ENCODE data around the genes TMEM50A and PDIK1L.

DNA sequence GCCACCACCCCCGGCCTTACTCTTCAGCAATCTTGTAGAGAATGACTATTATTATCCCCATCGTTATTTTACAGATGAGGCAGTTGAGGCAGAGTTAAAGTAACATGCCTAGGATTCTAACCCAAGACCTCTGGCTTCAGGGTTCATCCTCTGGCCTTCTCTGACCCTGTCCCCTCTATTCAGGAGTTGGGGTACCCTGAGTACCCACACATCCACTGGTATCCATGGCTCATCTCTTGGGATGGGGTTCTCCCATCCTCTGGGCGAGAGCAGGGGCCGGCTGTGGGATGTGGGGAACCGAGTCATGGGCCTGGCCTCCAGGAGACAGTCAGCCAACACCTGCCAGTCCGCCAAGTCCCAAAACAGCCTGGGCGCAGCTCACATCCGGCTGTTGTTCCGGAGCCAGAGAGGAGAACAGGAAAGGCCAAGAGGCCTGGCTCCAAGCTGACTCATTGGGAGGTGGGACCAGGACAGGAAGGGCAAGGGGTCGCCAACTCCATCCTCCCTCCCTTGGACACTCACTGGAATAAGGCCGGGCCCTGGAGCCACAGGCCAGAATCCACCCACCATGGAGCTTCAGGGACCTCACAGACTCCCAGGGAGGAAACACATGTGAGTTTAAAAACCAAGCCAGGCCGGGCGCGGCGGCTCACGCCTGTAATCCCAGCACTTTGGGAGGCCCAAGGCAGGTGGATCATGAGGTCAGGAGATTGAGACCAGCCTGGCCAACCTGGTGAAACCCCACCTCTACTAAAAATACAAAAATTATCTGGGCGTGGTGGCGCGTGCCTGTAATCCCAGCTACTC, 25.2 kb upstream of the CLIC4 start:
- PRO-cap, result no peak
- RRBS, result 57% methylated on average over 1 of the region's 19 CpGs

DNA sequence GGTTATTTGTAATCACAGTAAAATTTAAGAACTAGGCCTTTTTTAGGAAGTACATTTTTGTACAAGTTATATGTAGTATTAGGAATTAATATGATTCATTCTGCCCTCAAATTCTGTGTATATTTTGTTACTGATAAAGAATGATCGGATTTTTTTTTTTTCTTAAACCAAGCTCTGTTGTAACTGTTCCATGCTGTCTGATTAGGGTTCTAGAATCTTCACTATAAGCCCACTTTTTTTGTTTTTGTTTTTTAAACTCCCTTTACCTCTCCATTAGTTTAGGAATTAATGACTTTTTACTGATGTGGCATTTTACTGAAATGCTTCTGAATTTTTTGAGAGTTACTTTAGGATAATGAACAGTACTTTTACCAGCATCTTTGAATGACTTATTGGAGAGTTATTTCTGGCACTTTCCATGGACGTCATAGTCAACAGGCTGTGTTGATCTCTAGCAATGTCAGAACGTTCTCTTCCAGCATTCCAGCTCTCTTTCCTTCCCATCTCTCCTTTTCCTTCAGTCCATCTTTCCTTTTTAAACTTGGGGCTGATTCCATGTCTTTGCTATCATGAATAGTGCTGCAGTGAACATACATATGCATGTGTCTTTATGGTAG, 48.4 kb downstream of the CLIC4 start:
- PRO-cap, result no peak
- RRBS, result no CpG with 5 or more reads among the region's 3 CpGs

GRCh38 chr1:24893529-24893983, 36.5 kb downstream of the RUNX3 start:
- PRO-cap, result no peak
- RRBS, result no CpG with 5 or more reads among the region's 8 CpGs

DNA sequence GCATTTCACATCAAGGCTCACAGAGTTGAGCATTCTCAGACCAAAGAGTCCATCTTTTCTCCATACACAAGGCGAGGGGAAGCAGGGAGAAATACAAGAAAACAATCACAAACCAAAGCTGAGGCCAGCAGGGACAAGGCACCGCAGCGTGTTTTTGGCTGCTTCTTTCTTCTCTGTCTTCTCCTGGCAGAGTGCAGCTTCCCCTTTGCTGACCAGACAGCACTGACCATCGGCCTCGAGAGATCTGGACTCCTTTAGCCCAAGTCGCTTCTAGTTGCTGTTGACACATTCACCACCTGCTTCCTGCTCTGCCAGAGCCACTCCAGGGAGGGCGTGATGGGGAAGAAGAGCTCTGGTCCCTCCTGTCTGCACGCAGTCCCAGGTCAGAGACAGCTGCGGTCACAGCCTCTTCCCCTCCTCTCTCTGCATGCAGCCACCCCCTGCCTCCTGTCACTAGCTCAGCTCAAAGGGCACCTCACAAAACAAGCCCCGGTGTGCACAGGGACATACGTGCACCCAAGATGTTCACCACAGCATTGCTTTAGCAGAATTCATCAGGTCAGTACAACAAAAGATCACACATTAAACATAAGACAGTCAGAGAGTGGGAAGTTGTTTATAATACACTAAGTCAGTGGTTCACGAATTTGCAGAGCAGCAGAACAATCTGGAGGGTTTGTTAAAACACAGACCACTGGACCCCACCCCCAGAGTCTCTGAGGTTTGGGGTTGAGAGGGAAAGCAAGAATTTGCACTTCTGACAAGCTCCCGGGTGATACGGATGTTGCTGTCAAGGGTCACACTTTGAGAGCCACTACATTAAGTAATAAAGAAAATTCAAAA, 132.9 kb downstream of the SYF2 start:
- PRO-cap, result no peak
- RRBS, result no CpG with 5 or more reads among the region's 14 CpGs

GRCh38 chr1:25244702-25245138, 2.5 kb downstream of the RSRP1 start:
- PRO-cap, result no peak
- RRBS, result no CpG with 5 or more reads among the region's 5 CpGs

DNA sequence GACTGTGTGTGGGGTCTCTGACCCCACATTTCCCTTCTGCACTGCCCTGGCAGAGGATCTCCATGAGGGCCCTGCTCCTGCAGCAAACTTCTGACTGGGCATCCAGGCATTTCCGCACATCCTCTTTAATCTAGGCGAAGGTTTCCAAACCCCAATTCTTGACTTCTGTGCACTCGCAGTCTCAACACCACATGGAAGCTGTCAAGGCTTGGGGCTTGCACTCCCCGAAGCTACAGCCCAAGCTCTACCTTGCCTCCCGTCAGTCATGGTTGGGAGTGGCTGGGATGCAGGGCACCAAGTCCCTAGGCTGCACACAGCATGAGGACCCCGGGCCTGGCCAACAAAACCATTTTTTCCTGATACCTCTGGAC, 8.1 kb upstream of the RHD start:
- PRO-cap, result no peak
- RRBS, result no CpG with 5 or more reads among the region's 6 CpGs

GRCh38 chr1:25334578-25334849, 3.6 kb upstream of the TMEM50A start:
- PRO-cap, result no peak
- RRBS, result no CpG with 5 or more reads among the region's 4 CpGs

DNA sequence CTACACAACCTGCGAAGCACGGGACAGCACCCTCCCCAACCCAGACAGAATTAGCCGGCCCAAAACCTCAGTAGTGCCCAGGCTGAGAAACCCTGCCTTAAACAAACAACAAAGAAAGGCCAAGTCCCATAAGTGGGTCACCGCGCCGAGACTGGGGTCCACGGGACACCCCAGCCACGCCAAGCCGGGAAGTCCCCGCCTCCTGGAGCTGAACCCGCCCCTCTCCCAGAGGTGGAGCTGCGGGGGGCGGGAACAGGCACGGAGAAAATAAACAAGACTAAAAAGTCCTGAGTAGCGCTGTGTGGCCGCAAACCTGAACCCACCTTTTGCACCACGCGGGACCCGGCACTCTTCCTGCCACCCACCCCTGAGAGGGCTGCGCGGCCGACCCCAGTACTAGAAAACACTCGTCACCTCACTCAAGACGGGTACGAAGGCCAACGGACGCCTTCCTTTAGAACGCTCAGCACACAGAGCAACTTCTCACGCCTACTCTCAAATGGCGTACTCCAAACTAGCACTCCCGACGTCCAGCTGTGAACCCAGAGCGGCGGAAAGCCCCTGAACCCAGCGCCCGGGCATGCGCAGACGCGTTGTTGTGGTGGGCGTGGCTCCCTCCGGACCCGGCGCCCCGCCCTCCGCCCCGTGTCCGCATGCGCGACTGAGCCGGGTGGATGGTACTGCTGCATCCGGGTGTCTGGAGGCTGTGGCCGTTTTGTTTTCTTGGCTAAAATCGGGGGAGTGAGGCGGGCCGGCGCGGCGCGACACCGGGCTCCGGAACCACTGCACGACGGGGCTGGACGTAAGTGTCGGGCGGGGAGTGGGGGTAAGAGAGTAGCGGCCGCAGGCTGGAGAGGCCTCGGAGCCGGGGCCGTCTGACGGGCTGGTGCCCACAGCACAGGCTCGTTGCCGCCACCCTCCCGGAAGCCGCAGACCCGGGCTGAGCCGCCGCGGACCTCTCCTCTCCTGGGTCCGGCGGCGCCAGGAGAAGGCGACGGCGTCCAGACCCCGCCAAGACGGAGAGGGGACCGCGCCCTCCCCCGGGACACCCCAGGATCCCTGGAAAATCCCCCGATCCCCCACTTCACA, at the start of gene TMEM50A:
Gene TMEM50A, plus strand, starts transcription at position 680 of the 1,089 bp plus-strand sequence.
- PRO-cap, result bidirectional peak, plus-strand start at position 680 of the sequence, minus-strand start at position 436 of the sequence; bidirectional peak, plus-strand start at position 806 of the sequence, minus-strand start at position 929 of the sequence
- RRBS, result under 1% methylated on average over 32 of the region's 92 CpGs

DNA sequence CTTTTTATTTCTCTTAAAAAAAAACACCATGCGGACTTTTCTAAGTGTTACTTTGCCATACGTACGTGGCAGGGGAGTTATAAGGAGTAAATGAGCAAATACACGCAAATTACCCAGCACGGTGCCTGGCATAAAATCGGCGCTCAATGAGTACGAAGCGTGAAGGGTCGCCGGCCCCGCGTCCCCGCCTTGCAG, 973 bp upstream of the MACO1 start:
- PRO-cap, result no peak
- RRBS, result no CpG with 5 or more reads among the region's 14 CpGs

DNA sequence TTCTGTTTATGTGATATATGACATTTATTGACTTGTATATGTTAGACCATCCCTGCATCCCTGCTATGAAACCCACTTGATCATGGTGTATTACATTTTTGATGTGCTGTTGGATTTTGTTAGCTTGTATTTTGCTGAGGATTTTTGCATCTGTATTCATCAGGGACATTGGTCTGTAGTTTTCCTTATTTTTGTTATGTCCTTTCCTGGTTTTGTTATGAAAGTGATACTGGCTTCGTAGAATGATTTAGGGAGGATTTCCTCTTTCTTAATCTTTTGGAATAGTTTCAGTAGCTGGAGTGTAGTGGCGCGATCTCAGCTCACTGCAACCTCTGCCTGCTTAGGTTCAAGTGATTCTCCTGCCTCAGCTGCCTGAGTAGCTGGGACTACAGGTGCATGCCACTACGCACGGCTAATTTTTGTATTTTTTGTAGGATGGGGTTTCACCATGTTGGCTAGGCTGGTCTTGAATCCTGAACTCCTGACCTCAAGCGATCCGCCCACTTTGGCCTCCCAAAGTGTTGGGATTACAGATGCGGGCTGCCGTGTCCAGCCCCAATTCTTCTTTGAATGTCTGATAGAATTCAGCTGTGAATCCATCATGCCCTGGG, 15.0 kb downstream of the MAN1C1 start:
- PRO-cap, result no peak
- RRBS, result no CpG with 5 or more reads among the region's 9 CpGs

GRCh38 chr1:25777944-25778622, 21.9 kb upstream of the SELENON start:
- PRO-cap, result no peak
- RRBS, result 63% methylated on average over 4 of the region's 20 CpGs

DNA sequence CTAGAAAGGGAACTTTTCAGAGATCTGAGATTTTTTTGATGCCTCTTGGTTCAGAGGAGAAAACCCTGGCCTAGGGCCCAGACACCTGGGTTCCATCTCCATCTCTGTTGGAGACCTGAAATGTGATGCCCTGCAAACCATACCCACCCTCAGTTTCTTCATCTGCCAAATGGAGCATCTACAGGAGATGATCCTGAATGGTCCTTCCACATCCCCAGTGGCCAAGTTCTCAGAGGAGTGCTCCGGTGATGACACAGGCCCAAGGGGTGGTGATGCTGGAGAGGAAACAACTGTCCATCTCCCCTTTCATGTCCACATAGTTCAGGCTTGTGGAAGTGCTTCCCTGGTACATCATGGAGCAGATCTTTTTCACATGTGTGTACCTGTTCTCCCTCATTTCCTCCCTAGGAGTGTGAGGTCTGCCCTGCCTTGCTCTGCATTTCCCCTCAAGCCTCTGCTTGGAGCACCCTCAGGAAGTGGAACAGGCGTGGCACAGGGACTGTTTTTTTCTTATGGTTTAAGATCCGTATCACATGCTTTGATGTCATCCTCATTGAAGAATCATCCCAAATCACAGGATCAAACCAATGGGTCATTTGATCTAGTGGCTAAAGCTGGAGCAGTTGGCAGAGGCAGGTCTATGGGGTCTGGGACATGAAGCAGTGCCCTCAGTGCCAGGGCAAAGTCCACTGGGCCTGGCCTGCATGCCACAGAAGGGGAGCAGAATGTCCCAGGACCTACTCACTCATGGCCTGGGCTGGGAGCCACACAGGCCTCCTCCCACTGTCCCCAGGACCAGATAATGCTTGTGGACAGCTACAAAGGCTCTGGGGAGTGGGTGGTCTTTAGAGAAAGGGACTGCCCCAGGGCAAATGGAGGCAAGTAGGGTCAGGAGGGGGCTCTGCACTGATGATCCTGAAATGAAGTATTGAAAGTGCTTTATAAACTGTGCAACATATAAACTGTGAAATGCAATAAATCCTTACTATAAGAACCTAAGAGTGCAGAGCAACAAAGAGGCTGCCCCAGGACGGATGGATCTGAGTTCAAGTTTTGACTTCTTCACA, 8.2 kb upstream of the TRIM63 start:
- PRO-cap, result no peak
- RRBS, result no CpG with 5 or more reads among the region's 4 CpGs

- PRO-cap, result bidirectional peak, plus-strand start at chr1:26111828, minus-strand start at chr1:26111542
- RRBS, result under 1% methylated on average over 23 of the region's 68 CpGs
Measured at GRCh38 chr1:26111476-26111969, at the start of gene PDIK1L. TSS of gene PDIK1L (plus strand) at chr1:26111824.

- PRO-cap, result no peak
- RRBS, result no CpG with 5 or more reads among the region's 12 CpGs
Measured at GRCh38 chr1:26154632-26155285, 4.1 kb upstream of the FAM110D start.

GRCh38 chr1:26282962-26283348, 3.1 kb downstream of the SH3BGRL3 start:
- PRO-cap, result no peak
- RRBS, result no CpG with 5 or more reads among the region's 4 CpGs

GRCh38 chr1:26306038-26306502, 366 bp downstream of the UBXN11 start:
- PRO-cap, result bidirectional peak, plus-strand start at chr1:26306381, minus-strand start at chr1:26306383; bidirectional peak, plus-strand start at chr1:26306411, minus-strand start at chr1:26306444
- RRBS, result no CpG with 5 or more reads among the region's 18 CpGs

GRCh38 chr1:26307406-26308226, 1.2 kb upstream of the UBXN11 start:
- PRO-cap, result no peak
- RRBS, result no CpG with 5 or more reads among the region's 21 CpGs

GRCh38 chr1:26308227-26308675, 1.8 kb upstream of the UBXN11 start:
- PRO-cap, result no peak
- RRBS, result no CpG with 5 or more reads among the region's 5 CpGs

- PRO-cap, result bidirectional peak, plus-strand start at chr1:26336021, minus-strand start at chr1:26336024; bidirectional peak, plus-strand start at chr1:26336610, minus-strand start at chr1:26336431
- RRBS, result 15% methylated on average over 24 of the region's 85 CpGs
Measured at GRCh38 chr1:26335900-26337035, 17.7 kb downstream of the CRYBG2 start.

DNA sequence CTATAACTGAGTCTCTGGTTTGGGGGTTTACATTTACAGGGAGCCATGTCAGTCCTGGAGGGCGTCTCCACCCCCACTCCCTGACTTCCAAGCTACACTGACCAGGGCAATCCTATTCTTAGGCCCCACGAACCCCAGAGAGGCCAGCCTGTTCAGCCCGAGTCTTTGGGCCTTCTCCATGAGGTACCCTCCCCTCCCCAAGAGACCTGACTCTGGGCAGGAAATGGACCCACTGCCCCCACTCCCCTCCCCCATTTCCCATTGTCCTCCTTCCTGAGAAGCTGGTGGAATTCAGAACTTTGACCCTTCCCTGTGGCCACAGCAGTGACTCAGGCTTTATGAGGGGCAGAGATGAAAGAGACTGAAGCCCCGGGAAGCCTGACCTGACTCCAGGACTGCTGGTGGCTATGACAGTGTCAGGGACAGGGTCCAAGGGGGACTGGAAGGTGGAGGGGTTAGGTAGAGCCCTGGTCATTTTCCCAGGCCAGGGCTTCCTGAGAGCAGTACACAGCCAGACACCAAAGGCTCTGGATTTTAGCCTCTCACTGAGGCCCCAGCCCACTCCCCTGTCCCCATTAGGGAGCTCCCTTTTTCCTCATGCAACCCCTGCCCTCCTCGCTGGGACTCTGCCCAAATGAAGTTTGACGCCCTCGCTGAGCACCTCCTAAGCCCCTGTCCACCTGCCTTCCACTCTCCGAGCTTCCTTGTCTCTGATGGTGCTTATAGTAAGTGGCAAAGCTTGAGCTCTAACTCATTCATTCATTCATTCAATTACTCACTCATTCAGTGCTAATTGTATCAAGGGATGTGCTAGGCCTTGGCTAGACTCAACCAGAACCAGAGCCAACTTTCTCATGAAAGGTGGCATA, 3.1 kb downstream of the CRYBG2 start:
- PRO-cap, result no peak
- RRBS, result no CpG with 5 or more reads among the region's 8 CpGs

All from MCF 10A (cell line).